ENCODE data around the gene HEATR5A.

DNA sequence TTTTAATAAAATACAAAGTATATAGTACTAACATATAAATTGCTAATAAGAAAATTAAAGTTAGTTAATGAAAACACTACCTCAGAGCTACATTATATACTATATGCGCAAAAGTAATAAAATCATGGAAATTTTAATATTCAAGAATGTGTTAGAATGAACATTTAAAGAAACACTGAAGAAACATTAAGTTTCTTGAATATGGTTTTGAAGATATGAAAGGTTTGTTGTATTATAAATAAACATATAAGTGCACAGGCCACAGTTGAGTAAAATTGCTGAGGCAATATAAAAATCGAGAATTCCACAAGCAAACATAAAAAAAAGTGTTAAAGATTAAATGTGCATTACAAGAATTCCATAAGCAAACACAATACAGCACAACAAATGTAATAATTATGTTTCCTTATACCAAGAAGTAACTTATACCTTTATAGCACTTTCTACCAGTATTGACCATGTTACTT lies 262.1 kb upstream of the FOXG1 start:
- PRO-cap, result no peak
- RAMPAGE, long total RNA, 4 experiments, result no peak in any of the 4 experiments

- PRO-cap, result no peak
- RAMPAGE, long total RNA, 4 experiments, result no peak in any of the 4 experiments
These were observed 297.6 kb downstream of the PRKD1 start for GRCh38 chr14:29629981-29630464.

GRCh38 chr14:29927879-29928357 lies 271 bp upstream of the PRKD1 start:
- PRO-cap, result bidirectional peak, plus-strand start at chr14:29928021, minus-strand start at chr14:29927800
- RAMPAGE, long total RNA, 4 experiments, result no peak in any of the 4 experiments

- PRO-cap, result no peak
- RAMPAGE, long total RNA, 4 experiments, result no peak in any of the 4 experiments
These were observed 33.6 kb downstream of the COCH start for GRCh38 chr14:30907876-30908450.

GRCh38 chr14:30939983-30940622 lies 65.7 kb downstream of the COCH start:
- PRO-cap, result no peak
- RAMPAGE, long total RNA, 4 experiments, result no peak in any of the 4 experiments

DNA sequence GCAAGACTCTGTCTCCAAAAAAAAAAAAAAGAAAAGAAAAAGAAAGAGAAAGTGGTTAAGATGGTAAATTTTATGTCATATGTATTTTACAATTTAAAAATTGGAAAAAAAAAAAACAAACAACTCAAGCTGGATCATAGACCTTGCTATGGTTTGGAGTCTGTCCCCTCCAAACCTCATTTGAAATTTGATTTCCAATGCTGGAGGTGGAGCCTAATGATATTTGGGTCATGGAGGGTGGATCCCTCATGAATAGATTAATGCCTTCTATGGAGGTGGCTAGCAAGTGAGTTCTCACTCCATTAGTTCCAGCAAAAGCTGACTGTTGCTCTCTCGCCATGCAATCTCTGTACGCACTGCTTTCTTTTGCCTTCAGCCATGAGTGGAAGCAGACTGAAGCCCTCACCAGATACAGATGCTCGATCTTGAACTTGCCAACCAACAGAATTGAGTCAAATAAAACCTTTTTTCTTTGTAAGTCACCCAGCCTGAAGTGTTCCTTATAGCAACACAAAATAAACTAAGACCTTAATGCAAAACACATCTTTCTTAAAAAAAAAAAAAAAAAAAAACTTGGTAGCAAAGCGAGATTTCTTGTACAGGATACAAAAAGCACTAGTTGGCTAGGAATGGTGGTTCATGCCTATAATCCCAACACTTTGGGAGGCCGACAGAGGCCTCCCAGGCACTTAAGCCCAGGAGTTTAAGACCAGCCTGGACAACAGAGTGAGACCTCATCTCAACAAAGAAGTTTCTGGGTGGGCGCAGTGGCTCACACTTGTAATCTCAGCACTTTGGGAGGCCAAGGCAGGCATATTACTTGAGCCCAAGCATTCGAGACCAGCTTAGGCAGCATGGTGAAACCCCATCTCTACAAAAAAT lies 22.0 kb upstream of the AP4S1 start:
- PRO-cap, result no peak
- RAMPAGE, long total RNA, 4 experiments, result no peak in any of the 4 experiments

- PRO-cap, result no peak
- RAMPAGE, long total RNA, 4 experiments, result no peak in any of the 4 experiments
These were observed 855 bp upstream of the HECTD1 start for GRCh38 chr14:31208495-31208801.

GRCh38 chr14:31243866-31244470 lies 36.4 kb upstream of the HECTD1 start:
- PRO-cap, result no peak
- RAMPAGE, long total RNA, 4 experiments, result no peak in any of the 4 experiments

DNA sequence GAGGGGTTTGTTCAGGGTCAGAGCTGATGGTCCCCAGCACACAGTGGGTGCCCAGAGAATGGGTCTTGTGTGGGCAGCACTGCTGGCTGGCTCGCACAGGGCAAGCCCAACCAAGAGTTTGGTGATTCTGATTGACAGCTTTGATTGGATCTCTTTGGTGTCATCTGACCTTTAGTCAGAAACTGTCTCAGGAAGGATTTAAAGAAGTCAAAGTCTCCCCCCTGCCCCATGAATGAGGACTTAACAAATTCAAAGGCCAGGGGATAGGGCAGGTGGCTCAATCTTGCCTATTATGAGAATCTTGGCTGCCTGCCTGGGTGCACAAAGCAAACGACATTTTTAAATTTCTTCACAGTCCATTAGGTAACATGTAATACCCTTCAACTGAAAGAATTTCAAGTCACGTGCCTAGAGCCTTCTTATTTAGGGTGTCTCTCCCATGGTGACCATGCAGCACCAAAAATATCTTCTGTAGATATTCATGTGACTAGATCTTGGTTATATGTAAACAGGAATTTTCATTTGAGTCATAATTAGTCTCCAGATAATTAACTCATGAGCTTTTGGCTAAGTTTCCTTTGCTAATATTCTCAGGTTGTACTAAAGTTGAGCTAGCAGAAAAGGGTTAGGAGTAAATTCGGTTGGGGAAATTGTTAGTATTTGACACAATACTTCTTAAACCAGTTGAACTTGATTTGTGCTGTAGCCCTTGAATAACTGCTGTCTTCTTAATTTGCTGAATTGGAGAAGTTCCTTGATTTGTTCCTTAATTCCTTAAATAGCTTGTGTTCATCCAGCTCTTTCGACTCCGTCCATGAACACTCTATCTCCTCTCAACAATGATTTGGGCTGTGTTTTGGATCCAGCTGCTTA lies 54.5 kb upstream of the HECTD1 start:
- PRO-cap, result no peak
- RAMPAGE, long total RNA, 4 experiments, result no peak in any of the 4 experiments

GRCh38 chr14:31388704-31389200 lies 31.6 kb downstream of the HEATR5A start:
- PRO-cap, result no peak
- RAMPAGE, long total RNA, 4 experiments, result no peak in any of the 4 experiments

DNA sequence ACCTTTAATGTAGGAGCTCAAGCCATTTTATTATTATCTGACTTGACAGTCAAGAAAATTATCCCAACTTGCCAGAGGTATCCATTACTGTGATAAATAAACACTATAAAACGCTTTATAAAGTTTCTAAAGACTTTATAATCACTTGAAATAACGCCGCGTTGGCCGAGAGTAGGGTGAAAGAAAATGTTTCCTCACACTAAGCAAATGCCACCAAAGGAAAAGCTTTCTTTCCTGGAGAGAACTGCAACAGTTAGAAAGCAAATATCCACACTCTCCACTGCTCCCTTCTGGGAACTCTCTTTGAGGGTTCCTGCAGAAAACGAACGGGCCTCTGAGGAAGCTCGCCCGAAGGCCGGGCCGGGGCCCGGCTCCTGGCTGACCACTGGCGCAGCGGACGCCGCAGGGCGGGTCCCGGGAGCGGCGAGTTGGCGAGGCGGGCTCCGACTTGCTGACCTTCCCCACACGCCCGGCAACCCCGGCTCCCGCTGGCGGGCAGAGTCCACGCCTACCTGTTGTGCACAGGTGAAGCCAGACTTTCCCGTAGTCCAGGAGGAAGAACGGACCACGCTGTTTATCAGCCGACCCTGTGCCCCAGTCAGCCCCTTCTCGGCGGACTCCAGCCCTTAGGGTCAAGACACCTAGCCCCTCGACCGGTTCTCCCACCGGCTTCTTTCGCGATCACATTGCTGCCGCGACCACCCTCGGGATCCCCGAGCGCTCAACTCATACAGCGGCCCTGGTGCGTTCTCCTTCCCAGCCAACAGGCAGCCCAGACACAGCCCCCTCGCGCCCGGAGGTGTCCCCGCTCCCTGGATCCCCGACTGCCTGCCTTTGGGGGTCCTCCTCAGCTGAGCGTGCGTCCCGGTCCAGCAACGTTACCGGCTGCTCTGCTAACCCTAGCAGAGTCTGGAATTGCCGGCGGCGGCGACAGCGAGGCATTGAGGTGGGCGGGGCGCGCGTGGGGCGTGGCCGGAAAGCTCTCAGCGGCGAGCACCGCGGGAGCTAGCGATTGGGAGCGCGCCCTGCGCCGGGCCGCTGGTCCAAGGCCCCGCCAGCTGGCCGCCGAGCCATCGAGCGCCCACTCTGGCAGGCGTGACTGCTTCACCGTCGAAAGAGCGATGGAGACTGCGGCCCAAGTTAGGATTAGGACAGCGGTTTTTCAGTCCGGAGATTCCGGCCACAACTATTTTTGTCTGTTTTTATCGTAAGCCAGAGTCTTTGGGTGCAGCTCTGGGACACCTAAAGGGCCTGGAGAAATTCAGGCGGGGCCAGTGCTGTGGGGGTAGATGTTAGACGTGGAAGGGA lies at the start of gene HEATR5A:
HEATR5A (minus strand) TSS at position 911 of the 1,308 bp plus-strand sequence.
- PRO-cap, result bidirectional peak, plus-strand start at position 1,110 of the sequence, minus-strand start at position 911 of the sequence
- RAMPAGE, long total RNA, 4 experiments, result start-site peak on the minus strand in 2 of 4 experiments, centred at positions 912 to 938 of the sequence, 125 to 189 reads per replicate

DNA sequence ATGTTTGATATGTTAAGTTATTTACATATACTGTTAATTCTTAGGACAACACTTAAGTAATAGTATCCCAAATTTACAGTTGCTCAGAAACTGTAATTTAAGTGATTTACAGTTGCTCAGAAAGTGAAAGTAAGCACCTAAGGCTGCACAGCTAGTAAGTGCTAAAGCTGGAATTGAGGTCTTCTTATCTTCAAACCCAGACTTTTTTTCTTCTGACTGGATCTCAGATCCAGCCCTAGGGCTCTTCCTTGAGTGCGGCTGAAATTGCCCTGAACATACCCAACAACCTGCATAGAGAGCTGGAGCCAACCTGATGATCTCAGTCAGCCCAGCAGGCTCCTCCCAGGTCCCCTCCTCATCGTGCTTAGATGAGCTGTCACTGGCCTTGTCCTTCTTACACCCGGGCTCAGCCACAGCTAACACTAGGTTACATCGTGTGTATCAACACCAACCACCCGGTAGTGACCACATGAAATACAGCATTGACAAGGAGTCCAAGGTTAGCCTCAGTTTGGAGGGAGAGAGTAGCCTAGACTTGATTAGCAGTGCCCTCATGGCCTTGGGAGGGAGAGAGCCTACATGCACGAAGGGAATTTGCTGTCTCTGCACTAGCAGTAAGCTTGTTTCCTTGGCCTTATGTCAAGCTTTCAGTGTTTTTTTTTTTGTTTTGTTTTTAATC lies 111.1 kb upstream of the ARHGAP5 start:
- PRO-cap, result no peak
- RAMPAGE, long total RNA, 4 experiments, result no peak in any of the 4 experiments

DNA sequence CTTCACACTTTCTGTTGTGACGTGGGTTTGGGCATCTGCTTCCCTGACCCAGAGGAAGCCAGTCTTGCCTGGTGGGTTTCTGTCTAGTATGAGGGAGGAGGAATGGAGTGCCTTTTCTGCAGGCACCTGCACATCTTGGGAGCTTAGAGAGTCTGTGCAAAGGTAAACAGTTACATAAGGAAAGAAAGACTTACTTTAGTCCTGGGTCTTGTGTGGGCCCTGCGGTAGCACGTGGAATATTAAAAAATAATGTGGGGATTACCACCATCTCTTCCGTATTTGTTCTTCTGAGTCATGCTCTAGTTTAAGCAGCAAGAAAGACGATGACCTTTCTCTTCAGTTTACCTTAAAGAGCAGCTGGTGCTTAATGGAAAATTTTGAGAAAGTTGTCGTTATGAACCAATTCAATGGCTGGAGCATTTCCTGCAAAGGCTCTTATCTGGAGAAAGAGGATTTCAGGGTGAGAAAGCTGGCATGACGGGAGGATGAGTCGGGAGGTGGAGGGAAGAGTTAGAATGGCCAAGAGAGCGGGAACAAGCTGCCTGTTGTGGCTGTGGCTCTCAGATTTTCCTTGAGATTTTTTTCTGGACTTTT lies 70.5 kb upstream of the ARHGAP5 start:
- PRO-cap, result no peak
- RAMPAGE, long total RNA, 4 experiments, result no peak in any of the 4 experiments

DNA sequence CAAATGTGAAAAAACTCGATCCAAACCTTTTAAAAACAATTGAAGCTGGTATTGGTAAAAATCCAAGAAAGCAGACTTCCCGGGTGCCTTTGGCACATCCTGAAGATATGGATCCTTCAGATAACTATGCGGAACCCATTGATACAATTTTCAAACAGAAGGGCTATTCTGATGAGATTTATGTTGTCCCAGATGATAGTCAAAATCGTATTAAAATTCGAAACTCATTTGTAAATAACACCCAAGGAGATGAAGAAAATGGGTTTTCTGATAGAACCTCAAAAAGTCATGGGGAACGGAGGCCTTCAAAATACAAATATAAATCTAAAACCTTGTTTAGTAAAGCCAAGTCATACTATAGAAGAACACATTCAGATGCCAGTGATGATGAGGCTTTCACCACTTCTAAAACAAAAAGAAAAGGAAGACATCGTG lies 16.7 kb downstream of the ARHGAP5 start:
- PRO-cap, result no peak
- RAMPAGE, long total RNA, 4 experiments, result no peak in any of the 4 experiments

DNA sequence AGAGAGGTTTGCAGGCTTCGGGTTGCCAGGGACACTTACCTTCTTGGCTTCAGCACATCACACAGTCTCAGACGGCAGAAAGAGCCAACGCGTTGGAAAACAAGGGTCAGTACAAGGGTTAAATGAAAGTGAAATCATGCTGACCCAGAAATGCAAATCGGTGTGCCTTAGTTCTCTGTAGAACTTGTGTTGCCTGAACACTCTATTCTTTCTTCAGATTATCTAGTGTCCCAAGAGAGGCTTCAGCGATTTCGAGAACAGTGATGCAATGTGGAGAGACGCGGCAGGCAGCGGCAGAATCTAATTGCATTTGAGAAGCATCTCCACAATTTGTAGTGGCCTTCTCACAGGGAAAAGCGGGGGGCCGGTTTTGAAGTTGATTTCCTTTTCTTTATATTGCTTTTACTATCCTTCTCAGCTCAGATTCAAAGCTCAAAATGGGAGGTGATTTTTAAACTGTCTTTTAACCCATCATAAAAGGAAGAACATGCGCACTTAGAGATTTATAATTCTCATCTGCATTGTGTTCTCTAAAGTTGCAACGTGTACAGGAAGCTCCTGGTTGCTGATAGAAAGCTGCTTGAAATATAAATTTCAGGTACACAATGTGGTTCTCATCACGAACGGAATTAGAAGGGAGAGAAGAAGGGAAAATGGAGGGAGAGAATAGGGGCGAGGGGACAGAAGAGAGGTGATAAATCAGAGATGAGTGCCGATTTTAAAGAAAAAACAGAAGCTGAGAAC lies 67.9 kb upstream of the EGLN3 start:
- PRO-cap, result no peak
- RAMPAGE, long total RNA, 4 experiments, result no peak in any of the 4 experiments

DNA sequence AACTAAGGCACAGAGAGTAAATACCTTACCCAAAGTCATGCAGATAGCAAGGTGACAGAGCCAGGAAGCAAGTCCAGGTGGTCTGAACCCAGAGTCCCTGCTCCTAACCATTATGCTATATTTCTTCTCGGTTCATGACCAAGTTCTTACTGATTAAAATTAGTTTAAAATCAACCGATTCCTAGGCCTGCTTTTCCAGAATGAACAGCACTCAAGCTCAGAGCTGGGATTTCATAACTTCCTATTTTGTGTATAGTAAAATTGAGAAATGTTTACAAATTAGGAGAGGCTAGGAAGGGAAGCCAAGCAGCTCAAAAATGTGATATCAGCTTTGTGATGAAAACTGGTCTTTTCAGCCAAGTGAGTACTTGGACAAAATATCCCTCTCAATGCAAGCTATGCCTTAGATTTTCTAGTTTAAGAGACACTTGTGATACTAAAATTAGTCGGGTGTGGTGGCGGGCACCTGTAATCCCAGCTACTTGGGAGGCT lies 85.6 kb upstream of the EGLN3 start:
- PRO-cap, result no peak
- RAMPAGE, long total RNA, 4 experiments, result no peak in any of the 4 experiments

GRCh38 chr14:34130918-34131546 lies 180.2 kb upstream of the EGLN3 start:
- PRO-cap, result no peak
- RAMPAGE, long total RNA, 4 experiments, result no peak in any of the 4 experiments

- PRO-cap, result no peak
- RAMPAGE, long total RNA, 4 experiments, result no peak in any of the 4 experiments
These were observed 226.3 kb downstream of the SPTSSA start for GRCh38 chr14:34235622-34236257.

- PRO-cap, result no peak
- RAMPAGE, long total RNA, 4 experiments, result no peak in any of the 4 experiments
These were observed 129.4 kb downstream of the SPTSSA start for GRCh38 chr14:34332660-34333012.

DNA sequence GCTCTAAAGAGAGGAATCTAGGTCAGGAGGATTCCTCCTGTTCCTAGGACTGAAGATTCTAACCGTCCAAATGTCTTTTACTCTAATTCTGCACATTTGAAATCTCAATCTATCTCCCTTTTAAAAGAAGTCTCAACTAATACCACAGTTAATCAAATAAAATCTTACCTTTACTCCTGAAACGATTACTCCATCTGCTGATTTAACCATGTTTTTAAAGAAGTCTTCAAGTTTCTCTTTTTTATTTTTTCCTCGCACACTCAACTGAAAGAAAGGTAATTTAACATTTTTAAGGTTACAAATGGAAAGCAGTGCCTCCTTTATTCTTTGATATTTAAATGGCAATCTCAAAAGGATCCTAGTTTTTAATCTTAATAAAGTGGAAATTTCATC lies 32.6 kb downstream of the SNX6 start:
- PRO-cap, result no peak
- RAMPAGE, long total RNA, 4 experiments, result no peak in any of the 4 experiments

Data from suprapubic skin (tissue), 4 donors.